Psoas muscle (tissue), 2 donors: ENCODE measurements around a stretch of chr14.

- PRO-cap, 2 experiments, result no peak in any of the 2 experiments
These were observed 92.9 kb upstream of the ZFP36L1 start for GRCh38 chr14:68885777-68886151.

DNA sequence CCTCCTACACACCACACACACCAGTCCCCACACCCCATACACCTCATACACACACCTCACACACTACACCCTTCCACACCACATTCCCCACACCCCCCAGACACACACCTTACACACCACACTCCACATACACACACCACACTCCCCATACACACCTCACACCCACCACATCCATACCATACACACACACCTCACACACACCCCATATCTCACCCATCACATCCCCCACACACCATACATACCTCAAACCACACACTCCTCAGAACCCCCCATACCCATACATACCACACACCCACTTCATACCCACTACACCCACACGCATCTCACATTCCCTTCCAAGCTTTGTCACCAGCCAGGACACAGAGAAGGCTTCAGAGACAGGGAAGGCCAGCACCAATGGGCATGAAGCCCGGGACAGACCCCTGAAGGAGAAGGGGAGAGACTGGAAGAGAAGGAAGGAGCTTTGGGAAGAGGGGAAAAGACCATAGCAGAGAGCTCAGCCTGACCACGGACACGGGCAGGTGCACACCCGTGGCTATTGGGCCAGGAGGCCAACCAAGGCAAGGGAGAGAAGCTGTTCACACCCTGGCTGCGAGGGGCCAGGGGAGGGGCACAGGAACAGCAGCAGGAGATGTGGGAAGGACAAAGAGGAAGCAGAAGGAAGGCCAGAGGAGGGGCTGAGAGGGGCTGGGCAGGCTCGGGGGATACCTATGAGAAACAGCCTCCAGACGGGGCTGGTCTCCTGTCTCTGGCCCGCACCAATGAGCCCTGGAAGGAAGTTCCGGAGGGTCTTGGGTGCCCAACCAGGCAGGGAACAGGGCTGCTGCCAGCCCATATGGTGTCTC, 79.5 kb downstream of the ACTN1 start:
- PRO-cap, 2 experiments, result no peak in any of the 2 experiments

DNA sequence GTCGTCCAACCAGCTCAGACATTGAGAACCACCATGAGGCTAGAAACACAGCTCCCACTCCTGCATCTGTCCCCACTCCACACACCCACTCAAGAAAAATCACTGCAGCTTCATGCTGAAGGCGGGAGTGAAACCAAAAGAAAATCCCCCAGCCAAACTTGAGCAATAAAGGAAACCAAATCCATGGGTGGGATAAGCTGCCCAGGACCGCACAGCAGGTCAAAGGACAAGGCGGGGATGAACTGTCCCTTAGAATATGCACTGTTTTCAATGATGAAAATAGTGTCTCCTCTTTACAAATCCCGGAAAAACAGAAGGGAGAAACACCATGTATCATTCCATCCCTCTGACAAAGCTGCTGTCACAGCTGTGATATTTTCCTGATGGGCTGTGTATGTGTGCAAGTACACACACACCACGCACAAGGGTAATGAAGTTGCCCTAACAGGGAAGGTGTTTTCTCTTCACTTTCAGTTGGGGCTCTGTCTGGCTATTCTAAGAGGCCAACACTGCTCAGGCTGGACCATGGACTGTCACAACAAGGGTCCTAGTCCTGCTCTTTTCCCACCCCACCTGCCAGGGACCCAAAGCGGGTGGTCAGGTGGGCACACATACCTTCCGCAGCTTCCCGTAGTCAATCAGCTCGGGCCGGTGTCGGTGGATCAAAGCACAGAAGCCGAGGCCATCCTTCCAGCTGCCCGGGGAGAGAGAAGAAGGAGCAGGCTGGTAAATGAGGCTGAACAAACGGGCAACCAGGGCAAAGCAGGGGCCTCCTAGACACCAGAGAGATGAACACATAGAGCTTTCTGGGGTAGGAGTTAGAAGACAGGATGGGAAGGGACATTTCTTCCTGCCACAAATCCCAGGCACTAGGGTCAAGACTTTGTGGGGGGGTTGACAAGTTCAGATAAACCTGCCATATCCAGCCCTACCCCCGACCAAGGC, 70.1 kb downstream of the ACTN1 start:
- PRO-cap, 2 experiments, result no peak in any of the 2 experiments

- PRO-cap, 2 experiments, result no peak in any of the 2 experiments
These were observed 9.8 kb downstream of the ACTN1 start for GRCh38 chr14:68969242-68969785.

DNA sequence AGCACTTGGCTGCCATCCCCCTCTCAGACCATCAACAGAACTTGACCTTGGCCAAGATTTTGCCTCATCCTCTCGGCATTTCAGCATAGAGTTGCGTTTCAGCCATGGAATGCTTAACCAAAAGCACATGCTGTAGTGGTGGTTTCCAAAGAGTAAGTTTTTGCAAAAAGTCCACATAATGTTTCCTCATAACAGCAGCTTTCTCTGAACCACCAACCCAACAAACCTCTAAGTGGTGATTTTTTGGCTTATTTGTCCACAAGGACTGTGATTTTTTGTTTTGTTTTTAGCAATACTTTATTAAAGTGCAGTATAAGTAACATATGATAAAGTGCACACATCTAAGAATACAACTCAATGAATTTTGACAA, 12.1 kb upstream of the GALNT16 start:
- PRO-cap, 2 experiments, result no peak in any of the 2 experiments

DNA sequence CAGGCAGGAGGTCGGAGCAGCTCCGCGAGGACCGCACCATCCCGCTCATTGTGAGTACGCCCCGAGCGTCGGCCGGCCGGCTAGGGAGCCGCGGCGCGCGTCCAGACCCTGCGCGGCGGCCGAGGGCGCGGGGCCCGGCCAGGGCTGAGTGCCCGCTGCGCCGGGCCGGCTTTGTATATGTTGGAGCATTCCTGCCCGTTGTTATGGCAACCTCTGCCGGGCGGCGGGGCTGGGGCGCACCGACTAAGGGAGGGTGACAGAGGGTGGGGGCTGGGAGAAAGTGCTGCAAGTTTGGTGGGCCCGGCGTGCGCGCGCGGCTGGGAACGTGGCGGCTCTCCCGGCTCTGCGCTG, 435 bp downstream of the GALNT16 start:
- PRO-cap, 2 experiments, result no peak in any of the 2 experiments

DNA sequence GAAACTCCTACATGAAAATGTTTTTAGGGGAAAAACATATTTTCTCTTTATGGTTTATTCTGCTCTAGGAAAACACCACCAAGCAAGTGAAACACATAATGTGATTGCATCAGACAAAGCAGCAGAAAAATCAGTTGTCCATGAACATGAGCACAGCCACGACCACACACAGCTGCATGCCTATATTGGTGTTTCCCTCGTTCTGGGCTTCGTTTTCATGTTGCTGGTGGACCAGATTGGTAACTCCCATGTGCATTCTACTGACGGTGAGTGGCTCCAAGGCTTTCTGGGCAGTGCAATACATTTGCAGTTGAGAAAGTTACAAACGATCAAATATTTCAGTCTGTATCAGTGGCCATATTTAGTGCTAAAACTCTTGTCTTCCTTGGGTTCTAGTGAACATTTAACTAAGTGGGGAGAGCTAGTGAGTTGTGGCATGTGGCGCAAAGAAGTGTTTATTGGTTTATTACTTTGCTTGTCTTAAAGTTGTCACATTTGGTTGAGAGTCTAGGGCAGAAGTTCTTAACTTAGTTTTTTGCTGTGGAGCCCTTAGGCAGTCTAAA, 42.4 kb upstream of the PLEKHD1 start:
- PRO-cap, 2 experiments, result no peak in any of the 2 experiments

- PRO-cap, 2 experiments, result no peak in any of the 2 experiments
These were observed 63.6 kb downstream of the SUSD6 start for GRCh38 chr14:69674879-69675573.

DNA sequence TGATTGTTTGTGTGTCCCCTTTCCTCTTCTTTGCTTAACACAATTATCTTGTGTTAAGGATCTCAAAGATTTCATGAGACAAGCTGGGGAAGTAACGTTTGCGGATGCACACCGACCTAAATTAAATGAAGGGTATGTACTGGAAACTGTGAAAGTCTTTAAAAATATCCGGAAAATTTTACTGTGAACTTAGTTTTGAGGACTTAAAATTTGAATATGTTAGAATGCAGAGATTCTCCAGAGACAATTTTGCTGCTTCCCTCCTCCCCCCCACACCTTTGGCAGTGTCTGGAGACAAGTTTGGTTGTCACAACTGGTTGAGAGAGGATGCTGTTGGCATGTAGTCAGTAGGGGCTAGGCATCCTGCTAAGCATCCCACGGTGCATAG, 3.5 kb downstream of the SRSF5 start:
- PRO-cap, 2 experiments, result no peak in any of the 2 experiments

DNA sequence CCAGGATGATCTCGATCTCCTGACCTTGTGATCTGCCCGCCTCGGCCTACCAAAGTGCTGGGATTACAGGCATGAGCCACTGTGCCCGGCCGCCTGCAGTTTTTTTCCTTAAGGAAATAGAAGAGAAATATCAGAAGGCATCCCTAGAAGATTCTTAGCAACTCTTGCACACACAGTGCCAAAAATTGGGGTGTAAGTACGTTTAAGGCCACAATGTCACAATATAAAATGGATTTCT, 63.4 kb upstream of the SLC8A3 start:
- PRO-cap, 2 experiments, result no peak in any of the 2 experiments

- PRO-cap, 2 experiments, result no peak in any of the 2 experiments
These were observed 2.6 kb upstream of the ADAM20 start for GRCh38 chr14:70537080-70538064.

GRCh38 chr14:70666928-70667264, 25.2 kb downstream of the TTC9 start:
- PRO-cap, 2 experiments, result no peak in any of the 2 experiments

DNA sequence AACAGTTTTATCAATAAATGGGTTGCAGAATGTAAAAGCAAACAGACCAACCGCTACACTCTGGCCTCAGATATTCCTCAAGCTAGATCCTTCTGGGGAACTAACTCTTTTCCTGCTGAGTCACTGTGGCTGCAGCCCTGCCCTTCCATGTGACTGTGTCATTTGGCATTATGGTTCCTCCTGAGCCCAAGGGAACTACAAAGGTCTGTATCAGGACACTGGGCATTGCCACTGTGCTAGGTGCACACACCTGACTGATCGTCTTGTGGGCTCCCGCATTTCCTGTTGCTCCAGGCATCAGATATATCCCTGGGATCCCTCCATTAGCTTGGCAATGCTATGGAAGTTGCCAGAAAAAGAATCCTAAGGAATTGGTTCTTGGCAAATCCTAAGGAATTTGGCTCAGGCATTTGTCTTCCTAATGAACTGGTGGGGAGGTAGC, 56.7 kb downstream of the TTC9 start:
- PRO-cap, 2 experiments, result no peak in any of the 2 experiments

DNA sequence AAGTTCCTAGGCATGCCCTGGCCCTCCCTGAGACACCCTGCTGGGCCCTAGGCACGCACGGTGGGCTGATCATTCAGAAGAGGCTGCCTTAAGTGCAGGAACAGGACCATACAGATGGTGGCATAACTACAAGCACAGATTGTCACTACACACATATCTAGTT, 54.2 kb downstream of the MAP3K9 start:
- PRO-cap, 2 experiments, result no peak in any of the 2 experiments

DNA sequence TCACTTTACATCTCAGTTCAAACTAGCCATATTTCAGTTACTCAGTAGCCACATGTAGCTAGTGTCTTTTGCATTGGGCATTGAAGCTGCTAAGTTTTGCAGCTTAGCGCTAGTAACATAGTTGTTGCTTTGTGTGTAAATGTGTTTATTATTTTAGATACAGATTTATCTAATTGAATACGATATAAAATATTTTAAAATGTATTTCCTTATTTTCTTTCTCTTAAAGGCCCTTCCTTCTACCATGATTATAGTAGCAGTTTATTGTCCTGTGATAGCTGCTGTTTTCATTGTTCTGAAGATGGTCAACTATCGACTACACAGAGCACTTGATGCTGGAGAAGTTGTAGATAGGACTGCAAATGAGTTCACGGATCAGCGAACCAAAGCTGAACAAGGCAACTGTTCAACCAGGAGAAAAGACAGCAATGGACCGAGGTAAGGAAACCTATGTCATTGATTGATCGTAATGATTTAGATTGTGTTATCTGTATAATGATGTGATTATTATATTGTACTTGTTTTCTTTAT, 39.5 kb downstream of the PCNX1 start:
- PRO-cap, 2 experiments, result no peak in any of the 2 experiments

- PRO-cap, 2 experiments, result no peak in any of the 2 experiments
These were observed 107.1 kb downstream of the PCNX1 start for GRCh38 chr14:71014354-71014811.

DNA sequence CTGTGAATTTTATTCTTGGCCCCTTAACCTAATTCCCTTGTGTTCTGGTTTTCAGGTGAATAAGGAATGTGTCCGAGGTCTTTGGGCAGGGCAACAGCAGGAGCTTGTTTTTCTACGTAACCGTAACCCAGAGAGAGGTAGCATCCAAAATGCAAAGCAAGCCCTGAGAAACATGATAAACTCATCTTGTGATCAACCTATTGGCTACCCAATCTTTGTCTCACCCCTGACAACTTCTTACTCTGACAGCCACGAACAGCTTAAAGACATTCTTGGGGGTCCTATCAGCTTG, 196.0 kb downstream of the PCNX1 start:
- PRO-cap, 2 experiments, result no peak in any of the 2 experiments

DNA sequence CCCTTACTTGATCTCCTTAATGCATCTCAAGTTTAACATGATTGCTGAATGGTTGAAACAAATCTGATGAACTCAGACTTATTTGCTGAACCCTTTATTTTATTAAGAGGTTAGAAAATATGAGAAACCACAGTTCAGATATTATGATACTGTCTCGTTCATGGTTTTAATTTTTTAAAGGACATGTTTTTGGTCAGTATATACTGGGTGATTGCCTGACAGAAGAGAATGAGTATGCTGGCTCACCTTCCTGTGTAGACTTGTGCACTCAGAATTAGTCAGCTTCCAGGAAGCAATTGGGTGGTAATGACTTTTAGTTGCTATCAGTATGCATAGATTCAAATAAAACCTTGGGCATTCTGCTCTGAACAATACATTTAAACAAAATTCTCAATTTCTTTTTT, 51.7 kb downstream of the SIPA1L1 start:
- PRO-cap, 2 experiments, result no peak in any of the 2 experiments

DNA sequence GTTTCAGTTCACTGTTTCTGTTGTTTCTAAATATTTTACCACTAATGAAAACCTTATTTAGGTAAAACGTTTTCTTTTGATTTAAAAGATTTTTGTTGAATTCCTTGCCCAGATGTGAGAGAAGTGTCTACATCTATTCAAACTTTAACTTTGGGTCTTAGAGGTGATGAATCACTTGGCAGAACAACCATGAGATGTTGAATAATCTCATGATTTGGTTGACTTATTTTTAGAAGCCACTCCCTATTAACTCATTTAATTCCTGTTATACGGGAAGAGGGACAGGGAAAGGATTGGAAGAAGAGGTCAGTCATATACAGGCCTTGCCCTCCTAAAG, 119.4 kb downstream of the SIPA1L1 start:
- PRO-cap, 2 experiments, result no peak in any of the 2 experiments

DNA sequence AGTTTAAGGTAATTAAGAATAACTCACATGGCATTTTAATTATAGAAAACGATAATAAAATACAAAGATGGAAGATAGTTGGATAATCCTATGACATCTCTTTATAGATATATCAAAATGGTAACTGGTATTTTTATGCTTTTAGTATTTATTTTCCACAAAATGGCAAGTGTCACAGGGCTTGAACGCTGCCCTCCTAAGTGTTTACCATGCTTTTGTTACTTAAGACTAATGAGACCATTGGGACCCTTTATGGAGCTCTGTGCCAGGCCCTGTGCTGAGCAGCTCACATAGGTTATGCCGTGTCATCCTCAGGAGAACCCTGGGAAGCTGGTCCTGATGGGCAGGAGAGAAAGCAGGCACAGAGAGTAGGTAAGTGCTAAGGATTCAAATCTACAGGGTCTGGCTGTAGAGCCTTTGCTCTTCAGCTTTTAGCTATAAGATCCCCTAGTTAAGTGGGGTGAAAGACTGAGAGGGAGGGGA, 161.6 kb downstream of the SIPA1L1 start:
- PRO-cap, 2 experiments, result no peak in any of the 2 experiments